Occipital lobe (tissue), 2 donors: ENCODE measurements around a stretch of chr6.

DNA sequence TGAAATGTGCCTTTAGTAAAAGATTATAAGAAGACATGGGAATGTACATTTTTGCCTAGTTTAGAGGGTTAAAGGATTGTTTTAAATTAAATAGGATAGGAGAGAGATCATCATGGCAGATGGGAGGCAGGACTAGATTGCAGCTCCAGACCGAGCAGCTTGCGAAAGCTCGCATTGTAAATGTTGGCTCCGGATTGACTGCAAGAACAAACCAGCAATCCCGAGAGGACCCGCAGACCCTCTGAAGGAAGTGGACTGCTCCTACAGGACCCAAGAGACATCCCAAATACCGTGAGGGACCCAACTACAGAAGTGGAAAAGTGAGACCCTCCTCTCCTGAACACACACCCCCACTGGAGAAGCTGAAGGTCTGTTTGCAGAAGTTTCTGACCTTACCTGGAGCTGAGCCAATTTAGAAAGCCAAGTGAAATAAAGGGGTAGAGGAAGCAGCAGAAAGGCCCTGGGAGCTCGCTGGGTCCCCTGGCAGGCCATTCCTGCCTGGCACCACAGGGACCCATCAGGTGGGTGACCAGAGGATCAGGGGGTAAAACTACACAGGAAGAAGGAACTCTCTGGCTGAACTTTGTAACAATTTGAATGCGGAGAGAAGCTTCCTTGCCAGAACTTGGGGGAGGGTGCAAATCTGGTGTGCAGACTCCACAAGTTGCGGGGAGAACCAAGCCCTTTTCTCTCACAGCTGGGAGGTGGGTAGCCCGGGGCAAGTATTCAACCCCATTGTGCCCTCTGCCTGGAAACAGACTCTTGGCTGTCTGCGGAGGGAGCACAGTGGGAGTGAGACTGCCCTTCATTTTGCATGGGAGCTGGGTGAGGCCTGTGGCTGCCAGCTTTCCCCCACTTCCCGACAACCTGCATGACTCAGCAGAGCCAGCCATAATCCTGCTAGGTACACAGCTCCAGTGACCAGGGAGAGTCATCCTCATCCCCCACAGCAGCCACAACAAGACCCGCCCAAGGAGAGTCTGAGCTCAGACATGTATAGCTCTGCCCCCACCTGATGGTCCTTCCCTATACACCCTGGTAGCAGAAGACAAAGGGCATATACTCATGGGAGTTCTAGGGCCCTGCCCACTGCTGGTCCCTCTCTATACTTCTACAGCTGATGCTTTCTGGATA lies 29.7 kb upstream of the TPD52L1 start:
- RAMPAGE, long total RNA = no peak

DNA sequence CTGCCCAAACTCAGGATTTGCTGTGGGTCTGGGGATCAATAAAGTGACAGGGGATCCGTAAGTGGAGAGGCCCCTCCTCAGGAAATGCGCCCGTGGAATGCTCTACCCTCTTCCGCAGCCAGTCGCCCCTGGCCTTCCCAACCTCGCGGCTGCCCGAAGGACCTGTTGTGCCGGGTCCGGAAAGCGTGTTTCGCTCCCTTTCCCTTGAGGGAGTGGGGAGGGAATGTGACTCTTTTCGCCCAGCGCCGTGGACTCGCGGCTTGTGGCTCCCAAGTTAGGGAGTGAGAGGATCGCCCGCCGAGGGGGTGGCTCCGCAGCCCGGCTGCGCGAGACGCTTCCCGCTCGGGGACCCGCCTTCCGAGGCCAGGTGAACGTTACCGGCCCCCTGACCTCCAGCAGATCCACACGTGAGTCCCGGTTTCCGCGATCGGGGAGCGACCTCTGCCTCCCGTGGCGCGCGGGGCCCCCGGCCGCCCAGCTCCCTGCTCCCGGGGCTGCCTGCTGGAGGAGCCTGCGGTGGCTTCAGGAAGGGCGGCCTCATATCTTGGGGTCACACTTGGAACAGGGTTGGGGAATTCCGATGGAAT lies 646 bp downstream of the TPD52L1 start:
- RAMPAGE, long total RNA = no peak

DNA sequence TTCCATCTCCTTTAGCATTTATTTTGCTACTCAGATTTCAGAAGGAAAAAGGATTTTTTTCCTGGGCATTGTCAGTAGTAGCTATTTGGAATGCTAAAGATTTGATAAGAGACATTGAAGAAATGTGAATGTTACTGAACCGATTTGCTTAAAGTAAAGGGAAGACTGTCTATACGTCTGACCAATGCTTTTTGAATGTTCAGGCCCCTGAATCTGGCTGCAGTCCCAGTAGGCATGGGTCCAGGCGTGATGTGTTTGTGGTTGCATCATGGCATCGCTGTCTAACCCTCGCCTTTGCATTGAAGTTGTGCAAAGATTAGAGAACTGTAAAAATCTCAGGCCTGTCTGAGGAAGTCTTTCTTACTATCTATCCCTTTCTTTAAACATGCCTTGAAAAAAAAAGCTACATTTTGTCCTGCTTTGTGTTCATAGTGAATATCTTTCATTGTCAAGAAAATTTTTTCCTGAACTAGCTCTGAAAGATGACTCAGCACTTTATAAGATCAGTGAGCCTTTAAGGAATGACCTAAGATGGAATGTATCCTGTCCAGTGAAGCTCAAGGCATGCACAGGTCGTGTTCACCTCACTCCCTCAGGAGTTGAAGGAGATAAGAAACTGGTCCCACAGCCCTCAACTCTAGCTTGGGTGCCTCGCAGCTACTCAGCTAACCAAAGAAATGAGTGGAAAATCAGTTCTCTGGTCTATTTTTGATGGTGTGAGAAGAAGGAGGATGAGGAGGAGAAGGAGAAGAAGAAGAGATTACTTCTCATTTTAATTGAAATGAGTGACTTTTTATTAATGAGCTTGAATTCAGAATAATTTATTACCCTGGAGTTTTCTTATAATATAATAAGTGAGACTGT lies 48.5 kb downstream of the TPD52L1 start:
- RAMPAGE, long total RNA = no peak

GRCh38 chr6:125346027-125347336 lies 44.7 kb upstream of the HDDC2 start:
- RAMPAGE, long total RNA = no peak

DNA sequence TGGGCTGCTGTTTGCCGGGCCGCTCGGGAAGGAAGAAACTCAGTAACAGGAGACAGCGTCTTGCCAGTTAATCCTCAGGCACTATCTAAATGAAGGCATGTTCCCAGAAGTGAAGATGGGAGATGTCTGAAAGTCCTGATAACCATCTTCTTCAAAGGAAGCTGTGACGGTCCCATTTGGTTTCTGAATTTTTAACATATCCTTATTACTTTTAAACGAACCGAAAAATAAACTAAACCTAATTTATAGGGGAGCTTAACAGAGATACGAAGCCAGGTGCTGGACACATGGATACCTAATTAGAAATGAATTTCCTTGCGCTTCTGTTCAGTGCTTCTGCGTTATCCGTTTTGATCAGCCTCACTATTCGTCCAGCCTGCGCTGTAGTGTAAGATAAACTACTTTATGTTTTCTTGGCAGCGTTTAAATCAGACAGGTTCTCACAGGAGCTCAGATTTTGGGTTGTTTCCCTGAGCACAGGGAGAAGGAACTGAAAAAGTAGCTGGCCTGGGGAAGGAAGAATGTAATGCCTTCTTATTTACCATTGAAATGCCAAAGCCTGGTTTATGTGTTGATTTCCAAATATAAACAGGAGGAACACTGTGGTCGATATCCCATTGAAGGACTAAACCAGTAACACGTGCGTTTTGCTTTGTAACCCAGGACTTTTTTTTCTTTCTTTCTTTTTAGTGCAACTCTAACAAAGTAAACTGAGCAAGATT lies 215.0 kb upstream of the HEY2 start:
- RAMPAGE, long total RNA = no peak

- RAMPAGE, long total RNA = no peak
Measured at GRCh38 chr6:125707188-125707522, 42.3 kb upstream of the HEY2 start.

GRCh38 chr6:125789578-125790346 lies 998 bp upstream of the NCOA7 start:
- RAMPAGE, long total RNA = no peak

DNA sequence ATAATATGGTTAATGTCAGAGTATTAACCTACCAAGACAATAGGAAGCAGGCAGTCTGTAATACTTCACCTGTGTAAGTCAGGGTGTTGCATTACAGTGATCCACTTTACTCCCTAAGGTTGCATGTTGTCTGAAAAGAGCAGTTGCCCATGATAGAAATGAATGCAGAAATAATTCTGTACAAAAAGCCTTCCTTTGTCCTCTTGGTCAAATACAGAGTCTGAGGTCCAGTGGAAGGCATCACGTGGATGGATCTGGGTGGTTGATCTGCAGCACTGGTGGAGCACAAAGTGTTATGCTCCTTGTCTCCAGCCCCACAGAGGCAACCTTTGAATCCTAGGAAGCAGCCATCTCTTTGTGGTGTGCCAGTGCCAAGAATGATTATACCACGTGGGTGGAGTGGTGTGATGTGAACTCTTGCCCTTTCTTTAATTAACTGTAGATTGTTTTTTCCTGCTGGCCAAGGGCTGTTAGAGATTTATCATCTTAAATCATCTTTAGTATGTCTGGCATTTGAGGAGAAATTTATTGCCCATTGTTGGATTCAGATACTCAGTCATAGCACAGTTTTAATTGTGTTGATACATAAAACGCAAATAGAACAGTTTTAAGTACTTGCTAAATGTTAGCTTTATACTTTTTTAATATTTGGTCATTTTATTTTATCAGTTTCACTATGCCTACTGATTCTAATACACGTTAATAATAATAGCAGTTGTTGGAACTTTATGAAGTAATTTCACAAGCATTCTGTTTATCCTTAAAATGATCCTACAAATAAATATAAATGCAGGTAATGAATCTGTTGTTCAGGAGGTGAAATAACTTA lies 31.1 kb downstream of the NCOA7 start:
- RAMPAGE, long total RNA = no peak

GRCh38 chr6:125884894-125885352 lies 71.6 kb upstream of the HINT3 start:
- RAMPAGE, long total RNA = no peak

DNA sequence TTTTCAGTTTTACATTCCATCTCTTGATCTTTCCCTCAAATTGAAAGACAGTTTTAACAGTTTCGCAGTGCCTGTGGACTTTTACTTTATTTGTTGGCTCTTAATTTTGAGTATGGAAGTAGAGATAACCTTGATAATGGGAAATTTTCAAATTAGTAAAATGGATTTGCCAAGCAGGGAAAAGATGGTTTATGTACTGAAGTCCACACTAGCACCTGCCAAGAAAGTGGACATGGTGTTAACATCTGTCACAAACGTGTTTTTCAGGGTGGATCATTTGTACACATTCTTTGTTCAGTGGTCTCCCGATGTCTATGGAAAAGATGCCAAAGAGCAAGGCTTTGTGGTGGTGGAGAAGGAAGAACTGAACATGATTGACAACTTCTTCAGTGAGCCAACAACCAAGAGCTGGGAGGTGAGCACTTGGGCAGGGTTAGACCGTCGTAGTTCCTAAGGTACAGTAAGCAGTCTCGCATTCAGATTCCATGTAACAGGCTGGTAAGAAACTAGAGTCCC lies 41.4 kb upstream of the HINT3 start:
- RAMPAGE, long total RNA = no peak

GRCh38 chr6:125977788-125979166 lies 8.1 kb upstream of the TRMT11 start:
- RAMPAGE, long total RNA = no peak

DNA sequence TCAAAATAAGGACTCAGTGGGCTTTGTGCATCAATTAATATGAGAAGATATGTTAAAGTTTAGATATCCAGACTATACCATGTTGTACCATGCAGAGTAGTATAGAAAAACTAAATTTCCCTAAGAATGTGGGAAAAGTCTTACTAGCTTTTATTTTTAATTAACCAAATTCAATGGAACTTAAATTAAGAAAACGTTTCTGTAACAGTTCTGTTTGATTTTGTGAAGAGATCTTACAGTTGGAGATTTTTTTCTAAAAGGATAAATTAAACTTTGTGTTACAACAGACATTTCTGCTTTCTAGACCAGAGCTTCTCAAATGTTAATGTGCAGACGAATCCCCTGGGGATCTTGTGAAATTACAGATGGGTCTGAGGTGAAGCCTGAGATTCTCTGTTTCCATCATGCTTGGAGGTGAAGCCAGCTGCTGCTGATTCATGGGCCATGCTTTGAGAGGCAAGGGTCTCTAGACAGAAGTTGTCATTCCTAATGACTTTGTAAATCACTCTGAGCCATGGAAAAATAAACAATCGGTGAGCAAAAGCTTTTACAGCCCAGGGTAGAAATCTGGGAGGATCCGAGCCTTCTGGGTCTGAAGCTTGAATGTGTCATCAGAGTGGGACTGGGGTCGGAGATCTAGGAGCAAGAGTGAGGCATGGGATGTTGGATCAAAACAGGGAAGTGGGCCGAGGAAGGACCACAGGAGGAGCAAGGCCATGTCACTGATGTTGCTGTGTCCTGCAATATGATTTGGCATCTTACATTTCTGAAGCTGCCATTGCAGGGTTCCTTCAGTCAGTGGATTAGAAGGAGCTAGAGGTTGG lies 77.1 kb downstream of the TRMT11 start:
- RAMPAGE, long total RNA = no peak

DNA sequence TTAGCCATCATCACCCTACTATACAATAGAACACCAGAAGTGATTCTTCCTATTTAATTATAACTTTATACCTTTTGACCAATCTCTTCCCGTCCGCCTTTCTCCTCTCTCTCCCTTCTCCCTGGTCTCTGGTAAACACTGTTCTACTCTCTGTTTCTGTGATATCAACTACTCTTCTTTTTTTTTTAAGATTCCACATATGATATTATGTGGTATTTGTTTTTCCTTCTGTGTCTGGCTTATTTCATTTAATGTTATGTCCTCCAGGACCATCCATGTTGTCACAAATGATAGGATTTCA lies 19.9 kb upstream of the CENPW start:
- RAMPAGE, long total RNA = no peak

DNA sequence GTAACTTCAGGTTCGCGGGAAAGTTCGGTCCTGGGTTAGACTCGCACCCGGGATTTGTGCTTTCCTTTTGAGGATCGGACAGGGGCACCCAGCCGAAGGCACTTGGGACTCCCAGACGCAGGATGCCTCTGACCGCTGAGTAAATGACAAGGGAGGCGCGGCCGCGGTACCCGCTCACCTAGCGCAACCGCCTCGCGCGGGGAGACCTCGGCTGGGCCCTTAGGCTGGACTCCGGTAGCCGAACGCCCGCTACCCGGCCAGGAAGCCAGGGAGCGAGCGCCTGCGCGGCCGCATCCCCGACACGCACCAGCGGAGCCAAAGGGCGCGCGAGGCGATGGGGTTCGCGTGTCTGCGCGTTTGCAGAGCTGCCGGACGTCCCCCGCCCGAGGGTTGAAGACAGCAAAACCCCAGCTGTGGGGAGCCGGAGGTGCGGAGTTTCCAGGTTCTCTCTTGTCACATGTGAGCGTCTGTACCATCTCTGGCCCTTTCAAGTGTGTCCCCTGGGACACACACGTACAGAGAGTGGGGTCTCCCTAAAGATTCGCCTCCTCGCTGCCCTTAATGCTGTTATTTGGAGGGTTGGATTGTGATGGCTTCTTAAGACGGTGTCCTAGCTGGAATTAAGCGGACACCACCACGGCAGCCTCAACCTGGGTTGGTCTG lies 1.2 kb downstream of the RSPO3 start:
- RAMPAGE, long total RNA = no peak

DNA sequence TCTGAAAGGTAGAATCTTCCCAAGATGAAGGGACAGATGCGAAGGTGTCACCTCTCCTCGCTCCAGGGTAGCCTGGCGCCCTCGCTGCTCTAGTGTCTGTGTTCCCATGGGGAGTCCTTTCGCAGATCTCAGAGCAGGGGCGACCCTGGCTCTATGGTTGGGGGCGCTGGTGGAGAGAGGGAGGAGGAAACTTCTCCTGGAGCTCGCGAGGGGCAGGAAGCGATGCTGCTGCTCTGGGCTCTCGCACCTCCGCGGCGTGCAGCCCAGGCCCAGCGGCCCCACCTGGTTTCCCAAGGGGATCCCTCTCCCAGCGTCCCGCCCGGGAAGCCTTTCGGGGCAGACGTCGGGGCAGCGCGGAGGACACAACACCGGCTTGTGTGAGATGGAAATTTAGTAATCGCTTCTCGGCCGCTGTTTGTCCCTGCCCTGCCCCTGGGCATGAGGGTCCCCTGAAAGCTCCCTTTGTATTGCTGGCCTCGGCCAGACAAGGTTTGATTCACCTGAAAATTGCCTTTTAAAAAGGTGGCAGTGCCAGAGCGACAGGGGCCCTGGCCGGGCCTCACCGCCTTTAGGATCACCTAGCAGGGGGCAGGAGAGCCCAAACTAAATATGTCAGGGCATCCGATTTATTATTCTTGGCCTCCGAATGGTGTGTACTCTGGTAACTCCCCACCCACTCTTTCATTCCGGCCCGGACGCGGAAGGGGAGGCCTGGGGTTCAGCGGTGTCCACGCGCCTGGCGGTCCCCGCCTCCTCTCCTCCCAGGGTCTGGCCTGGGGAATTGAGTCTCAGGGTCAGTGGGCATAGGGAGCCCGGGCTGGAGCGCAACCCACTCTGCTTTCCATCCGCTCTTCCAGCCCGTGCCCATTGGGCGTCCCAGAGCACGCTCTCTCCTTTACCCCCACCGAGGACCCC lies 2.0 kb downstream of the RSPO3 start:
- RAMPAGE, long total RNA = no peak

- RAMPAGE, long total RNA = no peak
Measured at GRCh38 chr6:127155087-127155458, 36.6 kb downstream of the RSPO3 start.

DNA sequence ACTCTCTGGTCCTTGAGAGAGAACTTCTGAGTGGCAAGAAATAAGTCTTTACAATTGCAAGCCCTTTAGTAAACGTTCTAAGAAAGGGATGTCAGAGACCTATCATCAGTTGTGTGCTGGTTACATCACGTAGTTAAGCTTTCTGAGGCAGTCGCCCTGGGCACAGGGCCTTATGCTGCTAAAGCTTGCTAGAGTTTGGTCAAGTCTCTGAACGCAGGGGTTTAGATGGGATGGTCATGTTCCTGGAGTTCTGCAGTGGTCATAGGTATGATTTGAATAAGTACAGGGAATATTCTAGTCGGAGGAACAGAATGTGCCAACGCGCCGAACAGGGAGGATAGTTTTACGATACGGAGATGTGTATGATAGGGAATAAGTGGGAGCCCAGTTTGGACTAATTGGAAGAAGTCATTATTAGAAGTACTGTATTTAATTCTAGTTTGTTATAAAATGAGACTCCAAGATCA lies 1.0 kb upstream of the ECHDC1 start:
- RAMPAGE, long total RNA = no peak

GRCh38 chr6:127592888-127593965 lies 16.3 kb downstream of the C6orf58 start:
- RAMPAGE, long total RNA = no peak

GRCh38 chr6:128425527-128426069 lies 94.8 kb downstream of the PTPRK start:
- RAMPAGE, long total RNA = no peak

- RAMPAGE, long total RNA = no peak
Measured at GRCh38 chr6:128480782-128481354, 39.5 kb downstream of the PTPRK start.